RPMI7951 (cell line): ENCODE data around the genes ZNF141, TMEM271 and DGKQ.

DNA sequence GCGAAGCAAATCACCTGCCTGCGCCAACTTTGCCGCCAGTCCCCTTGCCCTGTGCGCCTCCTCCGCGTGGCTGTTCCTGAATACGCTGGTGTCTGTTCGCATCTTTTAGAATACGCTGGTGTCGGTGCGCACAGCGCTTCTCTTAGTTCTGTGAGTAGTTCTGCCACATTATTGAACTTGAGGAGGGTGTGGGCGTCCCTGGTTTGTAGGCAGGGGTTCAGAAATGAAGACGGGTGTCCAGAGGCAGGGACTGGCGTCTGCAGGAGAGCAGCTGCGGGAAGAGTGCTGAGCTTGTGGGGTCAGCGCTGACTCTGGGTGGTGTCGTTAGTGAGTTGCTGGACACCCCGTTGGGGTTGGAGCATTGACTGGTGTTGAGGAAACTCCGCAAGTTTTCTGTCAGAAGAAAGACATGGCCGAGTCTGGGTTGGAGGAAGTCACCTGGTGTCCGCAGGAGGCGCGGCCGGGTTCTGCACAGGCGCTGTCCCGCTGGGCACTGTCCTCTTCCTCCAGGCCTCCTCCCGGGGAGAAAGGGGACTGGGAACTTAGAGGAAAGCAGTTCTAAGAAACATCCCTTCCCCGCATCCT lies 938 bp downstream of the ZNF718 start:
- RAMPAGE, long total RNA = no peak

DNA sequence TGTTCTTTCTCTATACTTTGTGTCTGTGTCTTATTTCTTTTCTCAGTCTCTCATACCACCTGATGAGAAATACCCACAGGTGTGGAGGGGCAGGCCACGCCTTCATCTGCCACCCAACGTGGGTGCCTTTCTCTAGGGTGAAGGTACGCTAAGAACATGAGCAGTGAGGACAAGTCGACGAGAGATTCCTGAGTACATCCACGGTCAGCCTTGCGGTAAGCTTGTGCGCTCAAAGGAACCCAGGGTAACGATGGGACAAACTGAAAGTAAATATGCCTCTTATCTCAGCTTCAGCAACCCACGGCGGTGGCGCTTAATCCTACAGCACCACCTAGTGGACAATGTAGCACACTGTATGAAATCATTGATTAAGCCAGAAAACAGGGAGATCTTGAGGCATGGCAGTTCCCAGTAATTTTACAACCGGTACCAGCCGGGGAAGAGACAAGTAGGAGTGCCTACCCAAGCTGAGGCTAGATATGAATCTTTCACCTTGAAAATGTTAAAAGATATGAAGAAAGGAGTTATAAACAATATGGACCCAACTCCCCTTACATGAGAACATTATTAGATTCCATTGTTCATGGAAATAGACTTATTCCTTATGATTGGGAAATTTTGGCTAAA lies 63.1 kb downstream of the ZNF732 start:
- RAMPAGE, long total RNA = no peak

- RAMPAGE, long total RNA = no peak
Measured at GRCh38 chr4:337739-338439, at the start of gene ZNF141. Gene ZNF141, plus strand, starts transcription at chr4:337814.

- RAMPAGE, long total RNA = no peak
Measured at GRCh38 chr4:373369-373968, 35.9 kb downstream of the ZNF141 start.

- RAMPAGE, long total RNA = no peak
Measured at GRCh38 chr4:575770-576885, at the start of gene TMEM271. Gene TMEM271, minus strand, starts transcription at chr4:576295.

DNA sequence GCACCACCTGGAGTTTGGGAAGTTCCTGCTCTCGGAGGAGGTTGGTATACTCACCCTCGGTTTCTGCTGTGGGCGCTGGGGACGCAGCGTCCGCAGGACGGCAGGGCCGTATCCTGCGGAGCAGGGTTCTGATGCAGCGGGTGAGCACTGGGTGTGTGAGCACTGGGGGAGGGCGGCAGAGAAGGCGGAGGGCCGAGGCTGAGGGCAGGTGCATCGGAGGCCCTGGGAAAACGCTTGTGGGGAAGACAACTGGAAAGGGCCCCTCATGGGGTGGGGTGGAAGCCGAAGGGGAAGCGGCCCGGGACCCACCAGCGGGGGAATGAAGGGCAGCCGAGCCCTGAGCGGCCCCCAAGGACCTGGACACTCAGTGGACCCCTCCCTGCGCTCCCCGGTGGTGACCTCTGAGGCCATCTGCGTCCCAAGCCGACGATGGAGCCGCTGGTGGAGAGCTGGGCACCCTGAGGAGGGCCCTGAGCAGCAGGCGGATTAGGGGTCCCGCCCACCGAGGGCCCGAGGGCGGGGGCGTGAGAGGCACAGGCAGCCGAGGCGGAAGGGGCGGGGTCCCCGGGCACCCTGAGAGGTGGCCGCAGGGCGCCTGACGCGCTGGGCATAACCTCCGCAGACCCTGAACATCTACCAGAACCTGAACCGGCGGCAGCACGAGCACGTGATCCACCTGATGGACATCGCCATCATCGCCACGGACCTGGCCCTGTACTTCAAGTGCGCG lies 10.8 kb downstream of the ATP5ME start:
- RAMPAGE, long total RNA = no peak

- RAMPAGE, long total RNA = no peak
Measured at GRCh38 chr4:666021-666242, 8.1 kb downstream of the ATP5ME start.

DNA sequence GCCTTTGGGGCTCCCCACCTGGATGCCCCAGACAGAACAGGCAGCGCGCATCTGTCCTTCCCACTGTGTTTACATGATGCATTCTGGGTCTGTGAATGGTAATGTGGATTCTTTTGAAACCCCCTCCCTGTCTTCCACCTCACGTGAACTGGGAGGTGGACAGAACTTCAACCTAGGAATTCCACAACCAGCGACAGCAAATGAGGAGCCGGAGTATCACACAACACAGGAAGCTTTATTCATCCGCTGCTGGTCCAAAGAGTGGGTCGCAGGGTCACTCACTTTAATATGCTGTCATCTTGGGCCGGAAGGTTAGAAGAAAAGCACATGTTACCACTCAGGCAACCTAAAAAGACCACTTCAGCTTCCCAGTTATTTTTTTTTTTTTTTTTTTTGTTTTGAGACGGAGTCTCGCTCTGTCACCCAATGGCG lies 1.8 kb downstream of the ATP5ME start:
- RAMPAGE, long total RNA = no peak

- RAMPAGE, long total RNA = no peak
Measured at GRCh38 chr4:680070-680629, 5.8 kb downstream of the MYL5 start.

DNA sequence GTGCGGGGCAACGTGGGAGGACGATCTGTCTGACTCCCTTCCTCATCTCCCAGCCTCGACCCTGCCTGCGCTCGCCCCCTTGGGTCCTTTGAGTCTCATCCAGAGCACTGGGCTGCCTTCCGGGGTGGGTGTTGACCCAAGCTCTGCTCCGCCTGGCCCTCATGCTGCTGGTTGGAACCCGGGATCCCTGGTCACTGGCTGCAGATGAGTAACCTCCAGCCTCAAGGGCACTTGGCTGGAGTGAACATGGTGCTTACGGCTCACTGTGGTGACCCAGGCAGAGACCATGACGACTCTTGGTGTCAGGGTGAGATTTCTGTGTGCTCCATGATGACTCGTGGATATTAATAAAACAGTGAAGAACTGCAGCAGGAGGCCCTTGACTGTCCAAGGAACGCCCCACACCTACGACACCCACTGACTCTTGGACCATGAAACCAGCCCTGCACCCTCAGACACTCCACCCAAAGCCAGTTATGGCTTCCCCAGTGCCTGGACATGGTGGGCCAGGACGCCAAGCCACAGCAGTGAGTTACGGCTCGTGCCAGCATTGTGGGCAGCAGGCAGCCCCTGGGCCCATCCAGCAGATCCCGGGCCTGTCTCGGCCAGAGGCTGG lies 1.2 kb downstream of the SLC49A3 start:
- RAMPAGE, long total RNA = no peak

- RAMPAGE, long total RNA = no peak
Measured at GRCh38 chr4:693126-693743, 4.3 kb upstream of the SLC49A3 start.

DNA sequence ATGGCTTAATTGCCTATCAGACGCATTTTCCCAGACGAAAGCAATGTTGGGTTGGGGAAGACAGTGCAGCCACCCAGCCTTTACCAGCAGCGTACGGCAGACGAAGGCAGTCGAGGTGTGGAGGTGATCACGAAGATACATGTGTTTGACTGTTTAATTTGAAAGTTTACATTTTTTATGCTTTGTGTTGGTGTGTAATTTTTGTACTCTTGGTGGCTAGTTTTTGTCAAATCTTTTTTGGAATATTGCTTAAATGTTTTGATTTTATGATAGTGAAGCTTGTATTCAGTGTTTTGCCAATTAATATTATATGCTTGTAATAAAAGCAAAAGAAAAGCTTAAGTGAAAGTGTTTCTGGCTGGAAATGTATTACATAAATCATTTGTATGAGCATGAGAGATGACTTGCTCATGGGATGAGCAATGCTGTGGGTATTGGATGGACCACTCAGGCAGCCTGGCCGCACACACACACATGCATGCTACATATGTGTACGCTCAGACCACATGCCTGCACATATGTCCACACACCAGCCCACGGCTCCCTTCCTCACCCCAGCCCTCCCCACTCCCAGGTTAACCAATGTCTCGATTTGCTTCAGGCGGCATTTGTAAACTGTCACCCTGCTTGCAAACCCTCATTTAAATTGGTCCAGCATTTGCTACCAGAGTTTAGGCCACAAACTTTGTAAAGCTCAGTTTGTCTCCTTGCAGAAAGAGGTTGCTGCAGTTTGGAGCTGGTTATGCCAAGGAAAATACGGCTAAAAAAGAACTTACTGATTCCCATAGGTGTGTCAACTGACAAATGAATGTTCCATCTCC lies 56.0 kb downstream of the CPLX1 start:
- RAMPAGE, long total RNA = no peak

DNA sequence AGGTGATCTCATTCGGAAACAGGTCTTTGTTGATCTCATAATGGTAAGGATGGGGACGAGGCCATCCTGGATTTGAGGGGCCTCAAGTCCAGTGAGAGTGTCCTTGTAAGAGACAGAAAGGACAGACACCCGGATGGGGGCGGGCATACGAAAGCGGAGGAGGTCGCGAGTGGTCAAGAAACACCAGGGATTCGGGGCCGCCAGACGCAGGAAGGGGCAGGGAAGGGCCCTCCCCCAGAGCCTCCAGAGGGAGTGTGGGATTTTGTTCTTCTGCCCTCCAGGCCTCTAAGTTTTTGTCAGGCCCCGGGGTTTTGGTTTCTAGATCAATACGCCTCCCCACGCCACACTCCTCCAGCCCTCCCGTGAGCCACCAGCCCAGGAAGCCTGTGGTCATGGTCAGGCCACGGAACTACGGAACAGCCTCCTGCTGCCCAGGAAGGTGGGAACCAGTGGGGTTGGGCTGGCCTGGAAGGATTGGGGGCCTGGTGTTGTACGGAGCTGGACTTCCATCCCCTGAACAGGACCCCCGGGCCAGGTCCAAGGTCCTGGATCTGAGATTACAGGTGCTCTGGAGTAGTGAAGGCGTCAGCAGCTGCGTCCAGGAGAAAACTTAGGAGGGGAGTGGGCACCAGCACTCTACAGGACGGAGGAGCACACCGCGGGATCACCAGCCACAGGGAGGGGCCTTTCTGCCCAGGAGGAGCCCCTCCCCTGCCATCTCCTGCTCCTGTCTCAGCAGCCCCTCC lies 38.3 kb downstream of the CPLX1 start:
- RAMPAGE, long total RNA = no peak

GRCh38 chr4:889406-889675 lies 42.8 kb downstream of the GAK start:
- RAMPAGE, long total RNA = no peak

GRCh38 chr4:891421-892201 lies 40.5 kb downstream of the GAK start:
- RAMPAGE, long total RNA = no peak

DNA sequence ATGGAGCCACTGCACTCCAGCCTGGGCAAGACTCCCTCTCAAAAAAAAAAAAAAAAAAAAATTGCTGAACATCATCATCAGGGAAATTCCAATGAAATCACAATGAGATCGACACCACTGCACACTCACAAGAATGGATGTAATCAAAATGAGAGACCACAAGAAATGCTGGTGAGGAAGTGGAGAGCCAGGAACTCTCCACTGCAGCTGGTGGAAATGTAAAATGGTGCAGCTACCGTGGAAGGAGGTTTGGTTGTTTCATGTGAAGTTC lies 8.0 kb downstream of the GAK start:
- RAMPAGE, long total RNA = no peak

DNA sequence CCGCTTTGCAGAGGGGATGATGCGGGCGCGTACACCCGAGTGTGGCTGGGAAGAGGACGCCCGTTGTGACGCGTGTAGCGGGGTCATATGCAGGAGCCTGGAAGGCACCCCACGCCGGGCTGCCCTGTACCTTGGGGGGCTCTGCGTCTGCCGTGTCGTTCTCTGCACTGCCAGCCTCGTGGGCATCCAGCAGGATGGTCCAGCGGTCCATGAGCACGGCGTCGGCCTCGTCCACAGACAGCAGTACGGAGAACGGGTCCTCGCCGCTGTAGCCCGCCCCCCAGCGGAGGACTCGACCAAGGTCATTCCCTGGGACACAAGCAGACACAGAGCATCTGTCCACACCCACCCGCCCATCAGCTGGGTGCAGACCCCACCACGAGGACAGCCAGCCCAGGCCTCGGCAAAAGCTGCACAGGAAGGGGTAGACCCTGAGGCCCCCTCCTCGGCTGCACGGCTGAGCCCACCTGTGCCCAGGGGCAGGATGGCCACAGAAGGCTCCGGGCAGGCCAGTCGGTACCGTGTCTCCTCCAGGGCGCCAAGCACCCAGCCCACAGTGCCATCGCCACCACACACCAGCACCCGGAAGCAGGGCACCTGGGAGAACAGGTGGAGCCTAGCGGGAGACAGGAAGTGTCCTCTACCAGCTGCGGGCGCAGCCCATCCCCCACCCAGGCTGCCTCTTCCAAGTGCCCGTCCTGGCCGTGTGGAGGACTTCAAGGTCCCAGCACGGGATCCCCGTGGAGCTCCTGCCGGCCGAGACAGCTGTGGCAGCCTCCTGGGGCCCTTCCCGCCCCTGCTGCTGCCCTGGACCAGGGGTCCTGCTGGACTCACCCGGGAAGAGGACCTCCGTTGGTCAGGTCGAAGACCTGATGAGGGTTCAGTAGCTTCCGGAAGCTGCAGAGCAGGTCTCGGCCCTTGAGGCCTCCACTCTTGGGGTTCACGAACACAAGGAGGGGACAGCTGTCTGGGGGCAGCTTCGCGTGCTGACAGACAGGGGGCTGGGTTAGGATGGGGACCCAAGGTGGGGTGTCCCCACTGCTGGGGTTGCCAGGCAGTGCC lies 10.7 kb downstream of the DGKQ start:
- RAMPAGE, long total RNA = no peak

DNA sequence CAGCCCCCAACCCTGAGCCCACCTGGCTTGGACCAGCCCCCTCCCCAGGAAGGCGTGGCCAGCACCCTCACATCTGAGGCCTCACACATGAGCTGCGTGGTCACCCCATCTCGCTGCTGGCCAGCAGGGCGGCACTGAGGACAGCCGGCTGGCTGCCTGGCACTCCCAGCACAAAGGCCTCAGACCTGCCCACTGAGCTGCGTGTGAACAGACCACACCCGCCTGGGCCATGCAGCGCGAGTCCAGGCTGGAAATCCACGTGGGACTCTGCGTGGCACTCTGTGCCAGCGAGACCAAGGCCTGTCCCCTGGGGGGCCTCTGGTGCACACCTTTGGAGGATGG lies 10.0 kb downstream of the DGKQ start:
- RAMPAGE, long total RNA = no peak

GRCh38 chr4:972824-973461 lies 426 bp downstream of the DGKQ start:
- RAMPAGE, long total RNA = no peak

DNA sequence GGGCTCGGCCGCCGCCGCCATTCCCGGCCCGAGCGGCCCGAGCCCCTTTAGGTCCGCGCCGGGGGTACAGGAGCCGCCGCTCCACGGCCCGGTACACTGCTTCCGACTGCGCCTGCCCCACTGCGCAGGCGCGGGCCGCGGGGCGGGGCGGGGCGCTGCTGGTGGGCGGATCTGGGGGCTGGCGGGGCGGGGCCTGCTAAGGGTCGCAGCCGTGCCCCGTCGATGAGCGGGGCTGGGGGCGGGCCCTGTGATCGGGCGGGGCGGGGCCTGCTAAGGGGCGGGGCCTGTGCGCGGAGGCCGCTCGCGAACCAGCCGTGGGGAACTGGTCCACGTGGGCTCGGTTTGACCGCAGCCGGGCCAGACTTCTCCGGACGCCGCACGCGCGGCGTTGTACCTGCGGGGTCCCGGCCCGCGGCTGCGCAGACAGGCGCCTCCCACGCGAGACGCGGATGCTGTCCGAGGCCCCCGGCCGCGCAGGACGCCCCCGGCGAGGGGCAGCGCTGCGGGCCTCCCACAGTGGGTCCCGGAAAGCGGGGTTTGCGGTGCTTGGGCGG lies at the start of gene DGKQ:
Gene DGKQ, minus strand, starts transcription at position 108 of the 554 bp plus-strand sequence.
- RAMPAGE, long total RNA = no peak